Jejunum (tissue), 1 donor: ENCODE results near the gene PIKFYVE.

DNA sequence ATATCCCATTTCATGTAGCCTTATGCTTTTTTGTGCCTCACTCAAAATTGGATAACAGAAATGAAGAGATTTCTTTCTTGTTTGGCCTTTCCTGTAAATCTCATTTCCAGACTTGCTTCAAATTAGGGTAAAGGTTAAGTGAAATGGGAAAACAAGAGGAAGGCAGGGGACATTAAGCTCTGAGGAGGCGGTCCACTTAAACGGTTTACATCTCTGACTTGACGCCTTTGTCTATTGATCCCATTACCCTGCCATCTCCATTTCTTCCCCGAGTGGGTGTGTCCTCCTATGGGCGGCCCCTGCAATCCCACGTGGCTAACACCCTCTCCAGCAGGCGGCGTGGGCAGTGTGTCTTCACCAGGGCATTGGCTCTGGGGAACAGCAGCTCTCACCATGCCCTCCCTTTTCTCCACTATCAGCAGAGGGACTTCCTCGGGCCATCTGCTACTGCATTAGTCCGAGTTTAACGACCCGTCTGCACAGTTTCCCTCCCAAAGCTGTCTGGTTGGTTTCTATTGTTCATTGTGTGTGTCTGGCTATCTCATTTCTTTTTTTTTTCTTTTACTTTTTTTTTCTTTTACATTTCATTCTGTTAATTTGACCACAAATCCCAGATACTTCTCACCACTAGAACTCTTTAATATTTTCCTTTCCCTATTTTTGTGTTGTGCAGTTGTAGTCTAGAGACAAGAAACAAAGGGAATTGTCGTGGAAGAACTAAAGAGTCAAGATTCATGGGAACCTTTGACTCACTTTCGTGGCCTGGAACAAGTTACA, 511.9 kb upstream of the NRP2 start:
- PRO-cap: no peak

DNA sequence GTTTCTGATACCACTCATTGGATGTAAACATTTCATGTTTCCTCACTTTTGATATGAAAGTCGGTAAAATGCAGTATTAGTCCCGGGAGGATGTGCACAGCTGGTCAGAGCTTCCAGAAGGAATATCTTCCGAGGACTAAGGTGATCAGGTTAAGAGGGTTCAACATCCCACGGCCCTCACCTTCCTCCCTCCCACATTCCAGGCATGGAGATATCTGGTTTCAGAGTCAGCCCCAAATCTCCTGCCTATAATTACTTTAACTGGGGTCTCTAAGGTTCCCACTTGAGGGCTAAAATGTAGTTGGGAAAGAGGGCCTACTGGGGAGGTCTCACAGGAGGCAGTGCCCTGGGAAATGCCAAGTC, 65.9 kb upstream of the NRP2 start:
- PRO-cap: no peak

- PRO-cap: no peak
Observed at GRCh38 chr2:205732256-205732803, 50.0 kb downstream of the NRP2 start.

- PRO-cap: no peak
Observed at GRCh38 chr2:205930270-205930601, 155.7 kb downstream of the INO80D start.

GRCh38 chr2:206086654-206086991, 649 bp upstream of the INO80D start:
- PRO-cap: unidirectional peak, minus-strand start at chr2:206086827

DNA sequence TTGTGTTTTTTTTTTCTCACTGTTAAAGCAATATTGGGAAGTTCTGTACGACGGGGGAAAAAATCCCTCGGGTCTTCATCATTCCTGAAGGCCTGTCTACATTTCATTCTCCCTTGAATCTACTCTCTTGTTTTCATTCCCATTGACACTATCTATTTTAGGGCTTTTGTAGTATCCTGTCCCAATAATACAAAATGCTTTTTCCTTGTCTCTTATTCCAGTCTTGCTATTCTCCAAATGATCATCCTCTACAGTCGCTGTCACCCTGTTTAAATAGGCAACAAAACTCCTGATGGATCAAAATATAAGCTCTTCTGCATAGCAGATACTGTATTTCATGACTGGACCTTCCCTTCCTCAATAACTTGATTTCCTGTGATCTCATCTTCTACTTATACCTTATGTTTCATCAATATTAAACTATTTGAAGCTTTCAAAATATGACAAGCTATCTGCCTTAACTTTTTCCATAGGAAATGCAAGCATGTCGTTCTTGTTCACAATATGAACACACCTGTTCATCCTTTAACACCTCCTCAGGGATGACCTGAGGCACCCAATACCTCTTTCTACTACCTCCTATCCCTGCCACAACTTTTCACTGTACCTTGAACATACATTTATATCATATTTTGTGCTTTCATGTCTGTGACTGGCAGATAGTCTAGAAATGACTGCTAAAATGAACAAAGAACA, 8.2 kb downstream of the NDUFS1 start:
- PRO-cap: no peak

DNA sequence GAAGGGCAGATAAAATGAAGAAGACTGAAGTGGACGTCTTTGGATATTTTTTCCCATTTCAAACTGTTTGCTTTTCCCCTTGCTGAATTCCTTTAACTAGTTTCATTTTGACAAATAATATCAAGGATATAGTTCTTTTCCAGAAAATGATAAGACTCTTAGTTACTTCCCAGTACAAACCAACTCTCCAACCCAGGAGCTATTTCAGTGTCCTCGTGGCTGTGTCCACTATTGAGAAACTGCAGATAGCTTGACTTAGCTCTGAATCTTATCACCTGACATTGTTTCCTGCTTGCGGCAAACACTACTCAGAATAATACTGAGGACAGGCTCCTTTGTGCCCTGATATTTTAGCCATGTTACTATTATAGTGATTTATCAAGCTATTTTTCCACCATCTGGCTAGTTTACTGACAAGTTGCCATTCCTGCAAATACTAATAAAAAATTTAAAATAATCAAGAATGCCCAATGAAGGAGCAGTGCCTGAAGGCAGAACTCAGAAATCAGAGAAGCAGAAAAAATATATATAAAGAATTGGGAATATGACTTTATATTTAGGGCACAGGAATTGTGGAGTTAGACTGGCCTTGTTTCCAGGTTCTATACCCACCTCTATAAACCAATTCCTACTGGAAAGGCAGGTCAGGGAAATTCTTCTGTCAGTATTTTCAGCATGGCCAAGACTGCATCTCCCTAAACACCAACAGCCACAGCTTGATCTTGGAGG, 74.4 kb downstream of the KLF7 start:
- PRO-cap: no peak

DNA sequence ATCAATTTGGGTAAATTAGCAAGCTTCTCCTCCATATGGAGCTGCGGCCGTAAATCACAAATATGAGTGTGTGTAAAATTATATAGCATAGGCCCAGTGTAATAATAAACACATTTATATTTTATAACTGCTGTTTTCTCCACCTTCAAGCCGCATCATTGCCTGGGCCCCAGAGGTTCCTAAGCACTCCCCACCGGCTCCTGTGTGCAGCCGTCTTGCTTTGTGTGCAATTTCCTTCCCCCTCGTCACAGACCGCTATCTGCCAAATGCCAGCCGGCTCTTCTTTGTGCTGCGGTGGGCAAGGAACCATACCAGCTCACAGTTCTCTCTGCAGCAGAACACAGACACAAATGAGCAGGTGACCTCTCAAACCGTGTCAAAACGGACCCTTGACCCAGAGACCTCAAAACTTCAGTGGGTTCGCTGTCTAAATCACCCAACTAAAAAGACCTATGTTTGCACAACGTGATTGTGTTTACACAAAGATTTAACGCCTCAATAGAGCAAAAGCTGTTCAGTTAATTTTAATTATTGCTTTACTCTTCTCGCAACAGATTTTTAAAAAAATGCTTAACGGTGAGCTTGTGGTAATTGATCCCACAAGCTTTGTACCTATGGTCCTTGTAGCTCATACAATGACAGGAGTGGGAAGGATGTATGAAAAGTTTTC, 58.2 kb downstream of the KLF7 start:
- PRO-cap: no peak

GRCh38 chr2:207255907-207256646, 90.3 kb upstream of the KLF7 start:
- PRO-cap: no peak

GRCh38 chr2:207284609-207284914, 118.8 kb upstream of the KLF7 start:
- PRO-cap: no peak

- PRO-cap: no peak
Observed at GRCh38 chr2:207296527-207296985, 130.8 kb upstream of the KLF7 start.

DNA sequence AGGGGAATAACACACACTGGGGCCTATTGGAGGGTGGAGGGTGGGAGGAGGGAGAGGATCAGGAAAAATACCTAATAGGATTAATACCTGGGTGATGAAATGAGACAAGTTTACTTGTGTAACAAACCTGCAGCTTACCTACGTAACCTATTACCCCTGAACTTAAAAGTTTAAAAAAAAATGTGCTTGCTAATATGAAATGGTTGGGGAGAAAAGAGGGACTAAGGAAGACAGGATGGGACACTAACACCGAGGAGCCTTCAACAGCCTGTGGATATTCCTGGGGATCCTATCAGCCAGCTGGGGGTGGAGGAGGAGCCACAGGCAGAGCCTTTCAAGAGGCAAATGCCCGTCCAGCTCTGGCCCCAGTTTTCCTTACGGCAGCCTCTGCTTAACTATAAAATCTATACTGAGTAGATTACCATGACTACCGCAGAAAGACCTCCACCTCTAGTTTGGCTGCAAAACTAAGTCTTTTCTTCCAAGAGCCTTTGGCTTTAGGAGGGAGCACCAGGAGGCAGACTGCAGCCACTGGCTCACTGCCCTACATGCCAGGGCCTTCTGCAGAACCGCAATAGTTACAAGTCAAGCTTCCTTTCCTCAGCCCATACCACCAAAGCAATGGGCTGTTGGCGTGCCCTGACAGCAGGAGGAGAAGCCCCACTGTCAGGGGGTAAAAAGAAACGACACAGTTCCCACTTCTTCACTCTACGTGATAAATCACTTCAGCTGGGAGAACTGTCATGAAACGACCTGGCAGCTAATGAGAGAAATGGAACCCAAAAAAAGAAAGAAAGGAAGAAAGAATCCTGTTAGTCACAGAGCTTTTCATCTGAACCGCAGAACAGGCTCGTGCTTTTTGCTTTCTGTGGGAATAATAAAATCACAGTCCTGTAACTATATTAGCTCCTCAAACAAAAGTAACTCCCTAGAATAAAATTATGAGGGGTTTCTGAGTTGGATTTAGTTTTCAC, 25.2 kb upstream of the CREB1 start:
- PRO-cap: no peak

- PRO-cap: no peak
Observed at GRCh38 chr2:207616708-207617748, 8.2 kb downstream of the METTL21A start.

DNA sequence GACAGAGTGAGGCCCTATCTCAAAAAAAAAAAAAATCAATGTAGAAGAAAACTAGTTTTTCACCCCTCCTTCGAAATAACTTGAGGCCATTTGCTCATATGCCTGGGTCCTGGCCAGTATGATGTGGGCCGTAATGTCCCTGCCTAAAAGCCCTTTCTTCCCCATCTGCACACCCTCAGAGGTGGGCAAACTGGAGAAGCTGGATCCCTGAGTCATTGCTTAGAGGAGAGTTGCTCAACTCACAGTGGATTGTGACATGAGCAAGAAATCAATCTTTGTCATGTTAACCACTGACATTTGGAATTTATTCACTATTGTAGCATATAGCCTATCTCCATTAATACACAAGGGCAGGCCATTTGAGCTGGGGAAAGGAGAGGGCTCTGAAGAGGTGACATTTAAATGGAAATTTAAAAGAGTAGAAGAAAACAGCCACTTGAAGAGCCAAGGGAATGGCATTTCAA, 7.5 kb upstream of the METTL21A start:
- PRO-cap: no peak

DNA sequence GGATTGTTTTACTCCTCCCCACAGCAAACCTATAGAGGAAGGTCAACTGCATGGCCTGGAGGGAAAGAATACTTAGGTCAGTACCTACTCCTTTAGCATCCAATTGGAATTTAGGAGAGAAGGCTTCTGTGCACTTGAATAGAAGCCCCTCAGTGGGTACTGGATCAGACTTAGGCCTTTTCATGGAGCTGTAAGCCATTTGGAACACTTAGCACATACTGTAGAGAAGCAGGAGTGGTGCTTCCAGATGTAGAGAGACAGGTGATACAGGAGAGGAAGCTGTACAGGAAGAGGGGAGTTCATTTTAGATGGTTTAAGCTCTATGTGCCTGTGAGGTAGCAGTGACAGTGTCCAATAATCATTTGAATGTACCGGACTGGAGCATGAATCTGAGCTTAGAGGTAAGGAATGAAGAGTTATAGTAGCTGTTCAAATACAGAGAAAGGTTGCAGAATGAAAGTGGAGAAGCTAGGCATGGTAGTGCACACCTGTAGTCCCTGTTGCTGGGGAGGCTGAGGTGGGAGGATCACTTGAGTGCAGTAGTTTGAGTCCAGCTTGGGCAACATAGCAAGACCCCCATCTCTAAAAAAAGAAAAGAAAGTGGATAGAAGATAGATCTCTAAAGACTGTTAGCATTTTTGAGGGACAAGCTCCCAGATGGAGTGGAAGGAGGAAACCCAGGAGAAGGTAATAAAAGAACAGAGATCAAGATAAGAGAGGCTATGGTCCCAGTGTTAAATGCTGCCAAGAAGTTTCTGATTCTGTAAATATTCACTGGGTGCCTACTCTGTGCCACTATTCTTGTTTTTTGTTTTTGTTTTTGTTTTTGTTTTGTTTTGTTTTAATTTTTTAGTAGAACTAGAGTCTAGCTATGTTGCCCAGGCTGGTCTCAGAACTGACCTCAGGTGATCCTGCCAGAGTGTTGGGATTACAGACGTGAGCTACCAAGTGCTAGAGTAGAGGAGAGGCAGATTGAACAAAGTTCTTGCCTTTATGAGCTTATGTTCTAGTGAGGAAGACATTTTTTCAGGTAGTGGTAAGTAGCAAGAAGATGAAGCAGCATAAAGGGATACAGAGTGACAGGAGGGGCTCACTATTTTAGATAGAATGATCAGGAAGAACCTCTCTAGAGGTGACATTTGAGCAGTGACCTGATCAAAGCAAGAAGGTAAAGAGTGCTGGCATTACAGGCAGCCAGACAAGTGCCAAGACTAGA, 26.3 kb downstream of the FZD5 start:
- PRO-cap: no peak

- PRO-cap: no peak
Observed at GRCh38 chr2:207770787-207771434, 1.2 kb upstream of the FZD5 start.

GRCh38 chr2:207845948-207846160, 76.1 kb upstream of the FZD5 start:
- PRO-cap: no peak

DNA sequence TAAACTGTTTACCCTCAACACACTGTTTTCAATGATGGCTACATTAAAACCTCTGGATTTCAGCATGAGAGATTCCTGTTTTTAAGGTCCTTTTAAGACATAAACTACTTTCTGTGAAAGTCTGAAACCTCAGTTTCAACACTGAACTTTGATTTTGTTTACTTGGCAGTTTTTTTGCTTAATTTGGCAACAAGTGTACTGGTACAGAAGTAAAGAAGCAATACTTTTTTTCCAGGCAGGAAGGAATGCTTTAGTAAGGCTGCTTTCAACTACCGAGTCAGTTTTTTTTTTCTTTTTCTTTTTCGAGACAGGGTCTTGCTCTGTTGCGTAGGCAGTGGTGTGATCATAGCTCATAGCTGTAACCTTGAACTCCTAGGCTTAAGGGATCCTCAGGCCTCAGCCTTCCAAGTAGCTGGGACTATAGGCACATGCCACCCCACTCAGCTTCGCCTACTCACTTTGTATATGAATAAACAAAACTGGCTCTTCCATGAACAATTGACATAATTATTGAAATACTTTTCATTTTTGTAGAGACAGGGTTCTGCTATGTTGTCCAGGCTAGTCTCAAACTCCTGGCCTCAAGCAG, 7.6 kb downstream of the IDH1 start:
- PRO-cap: no peak

DNA sequence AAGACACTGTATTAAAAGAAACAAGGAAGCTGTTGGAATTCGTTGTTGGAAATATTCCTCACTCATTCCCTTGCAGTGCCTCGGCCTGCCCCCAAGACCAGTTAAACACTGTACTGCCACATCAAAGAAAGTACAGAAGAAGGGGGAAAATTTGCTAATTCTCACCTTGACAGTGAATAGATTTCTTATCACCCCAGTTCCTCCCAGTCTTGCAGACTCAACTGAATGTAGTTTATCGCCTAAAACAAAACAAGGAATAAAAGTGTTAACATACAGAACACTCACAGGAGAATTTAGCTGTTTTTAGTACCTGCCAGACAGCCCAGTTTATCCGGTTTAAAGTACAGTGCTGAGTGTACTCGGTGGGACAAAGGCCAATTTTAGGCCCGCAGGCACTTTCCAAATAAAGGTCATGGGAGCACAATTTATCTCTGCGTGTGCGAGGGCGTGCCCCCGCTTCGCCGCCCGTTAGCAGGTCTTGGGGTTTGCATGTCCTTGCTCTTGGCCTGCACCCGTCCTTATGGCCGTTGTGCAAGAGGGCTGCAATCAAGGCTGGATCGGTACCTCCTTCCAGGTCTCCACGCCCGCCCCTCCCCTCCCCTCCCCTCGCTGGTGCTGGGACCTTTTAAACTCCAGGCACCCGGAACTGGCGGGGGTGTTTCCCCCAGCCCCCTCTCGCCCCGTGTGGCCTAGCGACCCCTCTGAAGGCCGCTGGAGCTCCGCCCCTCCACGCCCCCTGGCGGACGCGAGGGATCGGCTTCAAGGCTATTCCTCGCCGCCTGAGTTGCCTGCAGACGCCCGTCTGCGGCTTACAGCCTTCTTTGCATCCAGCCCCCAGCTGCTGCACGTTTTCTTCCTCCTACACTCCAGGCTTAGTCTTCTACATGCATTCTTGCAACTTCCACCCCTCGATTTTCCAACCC, 889 bp downstream of the IDH1 start:
- PRO-cap: bidirectional peak, plus-strand start at position 768 of the sequence, minus-strand start at position 520 of the sequence

- PRO-cap: bidirectional peak, plus-strand start at chr2:208266234, minus-strand start at chr2:208266074
Observed at GRCh38 chr2:208265754-208266926, at the start of gene PIKFYVE. TSS of gene PIKFYVE (plus strand) at chr2:208266255.